SEM (cell line): ENCODE results near the genes MAK and ELOVL2.

DNA sequence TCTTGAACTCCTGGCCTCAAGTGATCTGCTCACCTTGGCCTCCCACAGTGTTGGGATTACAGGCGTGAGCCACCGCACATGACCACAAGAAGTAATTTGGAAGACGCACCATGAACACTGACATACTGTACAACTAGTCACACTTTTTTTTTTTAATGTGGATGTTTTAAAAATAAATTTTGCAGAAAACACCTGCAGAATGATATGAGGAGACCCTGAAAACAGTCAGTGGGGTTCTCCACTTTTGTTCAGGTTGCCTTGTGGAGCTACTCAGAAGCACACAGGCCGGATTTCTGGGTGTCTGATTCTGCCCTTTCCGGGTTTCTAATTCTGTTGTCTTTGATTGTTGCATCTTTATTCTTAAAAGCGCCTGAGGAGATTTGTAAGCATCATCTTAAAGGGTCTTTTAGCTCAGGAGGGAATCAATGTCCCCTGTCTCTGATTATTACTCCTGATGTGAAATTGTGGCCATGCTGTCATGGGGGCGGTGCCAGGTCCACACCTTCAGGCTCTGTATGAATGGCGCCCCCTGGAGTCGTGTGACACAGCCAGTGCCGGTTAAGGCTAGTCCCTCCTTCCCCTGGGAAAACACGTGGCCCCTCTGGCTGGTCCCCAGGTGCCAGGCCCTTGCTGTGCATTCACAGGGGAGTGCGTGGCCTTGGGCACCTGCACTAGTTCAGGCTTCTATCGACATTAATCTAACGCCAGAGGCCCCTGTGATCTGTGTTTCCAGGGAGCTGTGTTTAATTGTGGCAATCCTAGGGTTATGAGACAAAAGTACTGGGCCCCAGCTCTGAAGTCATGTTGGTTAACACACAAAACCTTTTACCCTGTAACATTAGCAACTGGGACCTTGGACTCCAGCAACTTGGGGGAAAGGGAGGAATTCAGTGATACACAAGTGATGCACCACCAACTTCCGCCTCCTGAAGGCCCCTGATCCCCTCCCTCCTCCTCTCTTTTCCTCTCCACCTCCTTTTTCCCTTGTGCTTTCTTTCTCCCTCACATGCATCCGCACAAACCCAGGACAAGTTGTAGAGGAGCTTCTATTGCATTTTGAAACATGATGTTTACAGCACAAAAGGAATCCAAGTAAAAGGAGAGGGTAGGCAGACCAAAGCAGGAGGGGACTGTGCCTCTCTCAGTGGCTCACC lies 74.2 kb downstream of the SSR1 start:
- PRO-cap: no peak

GRCh38 chr6:7266238-7266574 lies 46.8 kb downstream of the SSR1 start:
- PRO-cap: no peak

DNA sequence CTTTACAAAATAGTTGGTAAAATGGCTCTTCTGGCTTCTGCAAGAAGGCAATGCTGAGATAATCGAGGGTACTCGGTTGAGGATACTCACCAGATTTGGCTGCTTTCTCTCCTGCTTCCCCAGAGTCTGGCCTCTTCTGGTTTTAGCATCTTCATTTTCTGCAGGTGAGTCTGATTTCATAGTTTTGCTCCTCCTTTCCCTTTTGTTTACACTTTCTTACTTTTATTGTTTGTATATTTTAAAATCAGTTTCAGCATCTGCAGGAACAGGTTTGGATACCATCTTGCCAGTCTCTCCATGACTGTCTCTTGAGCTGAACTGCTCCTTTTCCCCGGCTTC lies 22.0 kb upstream of the DSP start:
- PRO-cap: no peak

GRCh38 chr6:7568970-7569634 lies 20.9 kb upstream of the SNRNP48 start:
- PRO-cap: no peak

- PRO-cap: no peak
Observed at GRCh38 chr6:7618223-7618805, 28.3 kb downstream of the SNRNP48 start.

DNA sequence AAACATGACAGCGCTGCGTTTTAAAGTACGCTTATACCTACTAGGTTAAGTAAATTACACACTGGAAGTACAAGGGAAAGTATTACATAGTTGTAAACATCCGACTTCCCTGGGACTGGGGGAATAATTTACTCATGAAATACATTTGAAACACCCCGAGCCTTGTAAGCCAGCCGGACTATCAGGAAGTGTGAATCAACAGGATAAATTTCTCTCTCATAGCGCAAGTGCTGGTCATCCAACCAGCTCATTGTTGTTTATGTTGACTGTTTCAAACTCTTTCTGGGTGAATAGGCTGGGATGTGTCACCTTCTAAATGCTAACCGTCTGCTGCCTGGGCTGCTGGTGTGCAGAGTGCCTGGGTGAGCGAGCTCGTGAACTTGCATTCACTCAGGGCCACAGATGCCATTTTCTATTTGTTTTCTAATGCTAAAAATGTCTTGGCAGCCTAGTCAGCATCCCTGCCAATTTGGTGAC lies 5.0 kb downstream of the BMP6 start:
- PRO-cap: no peak

DNA sequence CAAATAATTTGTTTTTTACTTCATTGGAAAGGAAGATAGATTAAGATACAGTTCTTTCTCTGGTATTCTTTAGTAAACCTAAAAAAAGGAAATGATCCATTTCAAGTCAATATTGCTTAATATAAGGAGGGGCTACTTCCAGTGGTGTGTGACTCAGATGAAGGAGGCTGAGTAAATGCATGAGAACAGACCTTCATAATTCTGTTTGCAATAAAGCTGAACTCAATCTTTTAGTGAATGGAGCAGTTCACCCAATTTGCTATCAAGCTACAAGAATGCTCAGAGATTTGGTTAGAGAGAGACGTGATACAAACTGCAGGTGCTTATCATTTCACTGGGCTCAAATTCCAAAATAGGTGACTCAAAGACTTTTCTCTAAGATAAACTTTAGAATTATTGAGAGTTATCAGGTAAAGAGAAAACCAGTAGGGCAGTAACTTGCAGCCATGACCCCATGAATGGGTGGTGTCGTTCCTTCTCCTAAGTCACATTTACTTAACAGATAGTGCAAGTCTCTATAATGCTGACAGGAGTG lies 16.2 kb upstream of the BLOC1S5 start:
- PRO-cap: no peak

DNA sequence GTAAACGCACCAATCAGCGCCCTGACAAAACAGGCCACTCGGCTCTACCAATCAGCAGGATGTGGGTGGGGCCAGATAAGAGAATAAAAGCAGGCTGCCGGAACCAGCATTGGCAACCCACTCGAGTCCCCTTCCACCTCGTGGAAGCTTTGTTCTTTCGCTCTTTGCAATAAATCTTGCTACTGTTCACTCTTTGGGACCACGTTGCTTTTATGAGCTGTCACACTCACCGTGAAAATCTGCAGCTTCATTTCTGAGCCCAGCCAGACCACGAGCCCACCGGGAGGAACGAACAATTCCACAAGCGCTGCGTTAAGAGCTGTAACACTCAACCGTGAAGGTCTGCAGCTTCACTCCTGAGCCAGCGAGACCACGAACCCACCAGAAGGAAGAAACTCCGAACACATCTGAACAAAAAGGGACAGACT lies 231.8 kb upstream of the SLC35B3 start:
- PRO-cap: no peak

GRCh38 chr6:9596081-9596530 lies 818.8 kb downstream of the TFAP2A start:
- PRO-cap: unidirectional peak, minus-strand start at chr6:9596350

- PRO-cap: no peak
Observed at GRCh38 chr6:9760538-9760737, 654.4 kb downstream of the TFAP2A start.

- PRO-cap: no peak
Observed at GRCh38 chr6:9811038-9811436, 603.8 kb downstream of the TFAP2A start.

GRCh38 chr6:10510675-10511017 lies 10.5 kb upstream of the GCNT2 start:
- PRO-cap: no peak

DNA sequence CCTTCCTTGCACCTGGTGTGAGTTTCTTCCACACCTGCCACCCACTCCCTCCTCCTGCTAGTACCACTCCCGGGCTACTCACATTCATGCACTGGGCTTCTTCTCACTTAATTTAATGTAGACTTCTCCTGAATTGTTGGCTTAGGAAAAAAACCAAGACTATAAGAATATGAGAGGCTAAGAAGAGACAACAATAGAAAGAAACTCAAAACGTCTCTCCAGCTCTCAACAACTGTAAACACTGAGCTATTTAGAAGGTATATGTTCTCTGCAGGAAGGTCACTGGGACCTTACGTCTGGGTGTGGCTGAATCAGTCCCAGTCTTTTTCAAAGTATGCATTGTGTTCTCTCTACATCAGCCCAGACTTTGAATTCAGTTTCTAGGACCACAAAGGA lies 70.5 kb downstream of the GCNT2 start:
- PRO-cap: no peak

GRCh38 chr6:10719728-10720845 lies 2.8 kb upstream of the TMEM14C start:
- PRO-cap: no peak

GRCh38 chr6:10837582-10839003 lies at the start of gene MAK:
Gene MAK (minus strand): TSS chr6:10838539.
- PRO-cap: bidirectional peak, plus-strand start at chr6:10838663, minus-strand start at chr6:10838537

DNA sequence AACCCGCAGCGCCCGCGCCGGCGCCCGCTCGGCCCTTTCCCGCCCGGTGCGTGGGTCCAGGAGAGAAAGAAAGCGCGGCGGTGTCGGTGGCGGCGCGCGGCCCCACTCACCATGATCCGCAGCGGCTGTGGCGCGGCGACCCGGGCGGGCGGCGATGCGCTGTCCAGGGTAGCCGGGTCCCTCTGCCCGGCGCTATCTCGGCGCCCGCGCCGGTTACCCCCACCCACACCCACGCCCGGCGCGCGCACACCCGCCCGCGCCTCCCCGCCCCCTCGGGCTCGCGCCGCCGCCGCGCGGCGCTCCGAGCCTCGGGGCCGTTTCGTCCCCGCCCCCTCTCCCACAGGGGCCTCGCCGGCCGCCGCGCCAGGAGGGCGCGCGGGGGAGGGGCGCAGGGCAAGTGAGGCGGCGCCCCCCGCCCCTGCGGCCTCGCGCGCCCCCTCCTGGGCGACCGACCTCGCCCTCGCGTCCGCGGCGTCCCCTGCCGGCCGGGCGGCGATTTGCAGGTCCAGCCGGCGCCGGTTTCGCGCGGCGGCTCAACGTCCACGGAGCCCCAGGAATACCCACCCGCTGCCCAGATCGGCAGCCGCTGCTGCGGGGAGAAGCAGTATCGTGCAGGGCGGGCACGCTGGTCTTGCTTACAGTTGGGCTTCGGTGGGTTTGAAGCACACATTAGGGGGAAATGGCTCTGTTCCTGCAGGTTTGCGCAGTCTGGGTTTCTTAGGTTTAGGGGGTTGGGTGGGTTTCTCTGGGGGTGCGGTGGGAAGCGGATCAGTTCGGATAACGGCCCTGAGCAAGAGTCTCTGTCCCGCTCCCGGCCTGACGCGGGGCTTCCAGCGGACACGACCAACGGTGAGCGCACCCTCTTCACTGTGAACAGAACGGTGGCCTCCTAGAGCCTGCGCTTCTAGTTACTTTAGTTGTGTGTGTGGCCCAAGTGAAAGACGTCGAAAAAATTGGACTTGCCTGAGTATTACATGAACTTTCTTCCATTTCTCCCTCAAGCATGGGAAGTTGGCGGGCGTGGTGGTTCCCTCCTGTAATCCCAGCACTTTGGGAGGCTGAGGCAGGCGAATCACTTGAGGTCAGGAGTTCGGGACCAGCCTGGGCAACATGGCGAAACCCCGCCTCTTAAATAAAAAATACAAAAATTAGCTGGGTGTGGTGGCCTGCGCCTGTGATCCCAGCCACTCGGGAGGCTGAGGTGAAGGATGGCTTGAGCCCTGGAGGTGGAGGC lies at the start of gene ELOVL2:
ELOVL2 (minus strand) TSS at position 188 of the 1,234 bp plus-strand sequence.
- PRO-cap: no peak

DNA sequence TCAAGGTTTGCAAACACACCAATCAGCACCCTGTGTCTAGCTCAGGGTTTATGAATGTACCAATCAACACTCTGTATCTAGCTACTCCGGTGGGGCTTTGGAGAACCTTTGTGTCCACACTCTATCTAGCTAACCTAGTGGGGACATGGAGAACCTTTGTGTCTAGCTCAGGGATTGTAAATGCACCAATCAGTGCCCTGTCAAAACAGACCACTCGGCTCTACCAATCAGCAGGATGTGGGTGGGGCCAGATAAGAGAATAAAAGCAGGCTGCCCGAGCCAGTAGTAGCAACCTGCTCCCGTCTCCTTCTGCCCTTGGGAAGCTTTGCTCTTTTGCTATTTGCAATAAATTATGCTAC lies 5.8 kb upstream of the SMIM13 start:
- PRO-cap: no peak

DNA sequence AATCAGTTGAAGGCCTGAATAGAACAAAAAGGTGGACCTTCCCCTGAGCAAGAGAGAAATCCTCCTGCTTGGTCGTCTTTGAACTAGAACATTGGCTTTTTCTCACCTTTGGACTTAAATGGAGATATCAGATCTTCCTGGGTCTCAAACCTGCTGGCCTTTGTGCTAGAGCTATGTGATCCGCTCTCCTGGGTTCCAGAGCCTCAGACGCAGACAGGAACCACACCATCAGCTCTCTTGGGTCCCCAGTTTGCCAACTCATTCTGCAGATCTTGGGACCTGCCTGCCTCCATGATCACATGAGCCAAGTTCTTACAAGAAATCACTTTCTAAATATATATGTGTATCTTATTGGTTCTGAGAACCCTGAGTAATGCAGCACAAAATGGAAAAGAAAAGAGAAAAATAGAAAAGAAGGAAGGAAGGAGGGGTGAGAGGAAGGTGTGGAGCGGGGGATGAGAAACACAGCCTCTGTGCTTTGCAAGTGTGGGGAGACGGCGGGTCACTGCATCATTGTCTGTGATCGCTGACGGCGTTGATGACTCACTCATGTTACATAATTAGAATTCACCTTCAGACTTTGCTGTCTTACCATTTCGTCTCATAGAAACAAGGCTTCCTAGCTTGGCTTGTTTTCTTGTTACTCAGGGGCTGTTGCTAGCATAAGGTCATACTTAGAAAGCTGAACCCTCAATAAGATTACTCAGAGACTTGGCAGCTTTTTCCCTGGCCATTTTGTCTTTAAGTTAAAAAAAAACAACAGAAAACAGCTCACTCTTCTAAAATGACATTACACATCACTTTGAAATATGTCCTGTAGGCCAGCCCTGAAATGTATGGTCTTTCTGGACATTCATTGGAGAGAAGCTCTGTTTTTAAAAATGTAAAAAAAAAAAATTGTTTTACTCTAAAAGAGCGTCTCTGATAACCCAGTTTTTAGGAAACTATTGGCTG lies 85.7 kb upstream of the NEDD9 start:
- PRO-cap: no peak

GRCh38 chr6:11381318-11382097 lies 149.0 kb upstream of the NEDD9 start:
- PRO-cap: unidirectional peak, plus-strand start at chr6:11381843

DNA sequence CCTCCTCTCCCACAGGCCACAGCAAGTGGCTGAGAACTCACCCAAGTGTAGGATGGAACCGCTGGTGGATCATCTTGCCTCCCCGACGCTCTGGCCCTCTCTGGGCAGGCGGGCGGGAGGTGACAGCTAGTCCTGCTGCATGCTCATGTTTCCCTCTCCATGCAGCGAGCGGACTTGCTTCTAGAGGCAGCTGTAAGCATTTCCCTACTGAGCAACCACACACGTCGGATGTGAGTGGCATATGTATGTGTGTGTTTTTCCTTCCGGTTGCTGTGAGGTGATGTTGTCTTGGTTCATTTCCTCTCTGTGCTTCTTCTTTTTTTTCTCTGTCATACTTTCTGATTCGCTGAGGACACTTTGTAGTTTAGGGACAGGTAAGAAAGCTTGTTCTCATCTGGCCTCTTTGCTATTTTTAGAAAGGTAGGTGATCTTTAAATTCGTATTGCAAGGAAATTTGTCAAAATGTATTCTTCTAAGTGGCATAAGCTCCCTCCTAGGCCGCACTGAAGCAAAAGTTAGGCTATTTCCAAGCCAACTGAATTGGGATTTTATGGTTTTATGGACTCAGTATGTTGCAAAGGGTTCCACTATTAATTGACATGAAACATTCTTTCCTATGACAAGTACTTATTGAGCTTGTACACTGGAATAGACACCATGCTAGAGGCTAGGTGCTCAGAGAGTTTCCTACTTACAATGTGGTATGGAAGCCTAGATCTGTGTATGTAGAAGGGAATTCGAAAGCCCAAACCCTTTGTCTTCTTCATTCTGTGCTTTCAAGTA lies 149.8 kb upstream of the NEDD9 start:
- PRO-cap: bidirectional peak, plus-strand start at position 97 of the sequence, minus-strand start at position 102 of the sequence; bidirectional peak, plus-strand start at position 329 of the sequence, minus-strand start at position 232 of the sequence